ENCODE measurements around a stretch of chr14.

DNA sequence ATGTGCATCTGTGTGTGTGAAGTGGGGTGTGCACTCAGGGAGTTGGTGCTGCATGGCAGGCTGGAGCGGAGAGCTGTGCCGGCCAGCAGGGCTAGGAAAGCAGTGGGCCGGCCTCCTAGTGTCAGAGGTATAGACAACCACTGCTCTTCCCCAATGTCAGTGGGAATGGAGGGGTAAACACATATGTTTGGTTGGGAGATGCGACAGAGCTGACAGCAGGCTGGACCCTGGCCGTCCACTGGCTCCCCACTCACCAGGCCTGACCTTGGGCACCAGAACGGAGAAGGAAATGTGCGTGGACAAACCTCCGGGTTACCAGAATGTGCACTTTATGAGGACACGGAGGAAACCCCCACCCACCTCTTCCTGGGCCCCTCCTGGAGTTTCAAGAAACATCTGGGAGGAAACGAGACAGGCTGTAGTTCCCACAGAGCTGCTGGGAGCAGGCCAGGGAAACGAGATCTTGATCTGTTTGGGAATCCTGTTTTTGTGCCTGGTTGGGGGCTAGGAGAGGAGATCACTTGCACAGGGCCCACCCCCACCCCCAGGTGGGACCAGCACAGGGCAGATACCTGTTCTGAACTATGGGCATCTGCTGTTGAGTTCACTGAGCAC lies 60.5 kb downstream of the CLMN start:
- CAGE, long polyA plus RNA, result no peak
- RRBS, result no CpG with 5 or more reads among the region's 11 CpGs

- CAGE, long polyA plus RNA, result no peak
- RRBS, result no CpG with 5 or more reads among the region's 12 CpGs
Measured at GRCh38 chr14:95412169-95413077, 92.7 kb upstream of the CLMN start.

DNA sequence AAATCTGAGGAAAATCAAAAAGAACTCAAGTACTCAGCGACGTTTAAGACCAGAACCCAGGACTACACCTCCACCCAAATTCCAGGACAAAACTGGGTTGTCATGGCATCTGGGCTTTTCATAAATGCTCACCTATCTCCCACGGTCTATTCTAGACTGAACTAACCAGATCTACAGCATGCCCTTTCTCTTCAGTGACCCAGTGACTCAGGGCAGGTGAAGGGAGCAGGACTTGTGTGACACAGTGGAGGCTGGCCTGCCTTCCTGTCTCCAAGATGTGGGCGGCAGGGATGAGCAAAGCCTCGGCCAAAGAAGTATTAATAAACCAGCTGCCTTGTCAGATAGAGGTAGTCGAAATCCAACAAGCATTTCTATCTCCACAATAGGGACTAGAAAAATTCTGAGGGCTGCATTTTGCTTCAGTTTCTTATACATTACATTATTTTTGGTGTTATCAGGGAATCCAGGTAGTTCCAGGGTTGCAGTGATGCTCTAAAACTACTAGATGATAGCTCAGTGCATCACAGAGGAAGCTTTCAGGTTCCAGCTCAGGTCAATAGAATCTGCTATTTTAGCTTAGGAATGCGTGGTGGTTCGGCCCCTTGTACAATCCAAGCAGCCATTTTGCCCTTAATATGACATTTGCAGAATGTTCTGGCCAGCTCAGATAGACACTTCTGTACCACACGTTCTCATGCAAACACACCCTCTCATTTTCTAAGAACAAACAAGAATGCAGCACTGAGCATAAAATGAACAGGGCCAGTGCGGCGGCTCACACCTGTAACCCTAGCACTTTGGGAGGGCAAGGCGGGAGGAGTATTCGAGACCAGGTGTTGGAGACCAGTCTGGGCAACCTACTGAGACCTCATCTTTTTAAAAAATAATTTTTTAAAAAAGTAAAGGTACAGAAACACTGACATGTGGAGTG lies 4.1 kb upstream of the GLRX5 start:
- CAGE, long polyA plus RNA, result no peak
- RRBS, result no CpG with 5 or more reads among the region's 13 CpGs

GRCh38 chr14:96032096-96032380 lies 7.1 kb upstream of the C14orf132 start:
- CAGE, long polyA plus RNA, result no peak
- RRBS, result no CpG with 5 or more reads among the region's 1 CpG

- CAGE, long polyA plus RNA, result no peak
- RRBS, result no CpG with 5 or more reads among the region's 5 CpGs
Measured at GRCh38 chr14:96098095-96098412, 58.9 kb downstream of the C14orf132 start.

DNA sequence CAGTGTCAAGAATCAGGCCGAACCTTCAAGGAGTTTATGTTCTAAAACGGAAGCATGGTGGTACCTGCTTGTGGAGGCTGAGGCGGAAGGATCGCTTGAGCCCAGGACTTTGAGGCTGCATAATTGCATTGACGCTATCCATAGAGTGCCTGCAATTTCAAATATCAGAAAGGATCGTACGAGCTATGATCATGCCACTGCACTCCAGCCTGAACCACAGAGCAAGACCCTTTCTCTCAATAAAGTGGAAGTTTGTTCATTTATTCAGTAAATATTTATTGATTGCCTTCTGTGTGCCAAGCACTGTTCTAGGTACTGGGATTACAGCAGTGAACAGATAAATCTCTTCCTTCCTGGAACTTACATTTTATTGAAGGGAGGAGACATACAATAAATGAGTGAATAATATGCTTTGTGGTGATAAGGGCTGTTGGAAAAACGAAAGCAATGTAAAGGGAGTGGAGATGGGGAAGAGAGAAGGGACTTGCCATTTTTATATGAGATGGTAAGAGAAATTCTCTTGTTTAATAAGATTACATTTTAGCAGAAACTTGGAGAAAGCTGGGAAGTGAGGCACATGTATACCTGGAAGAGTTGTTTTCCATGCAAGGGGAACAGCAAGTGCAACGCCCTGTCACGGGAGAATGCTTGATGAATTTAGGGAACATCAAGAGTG lies 1.6 kb downstream of the GSKIP start:
- CAGE, long polyA plus RNA, result no peak
- RRBS, result no CpG with 5 or more reads among the region's 10 CpGs

DNA sequence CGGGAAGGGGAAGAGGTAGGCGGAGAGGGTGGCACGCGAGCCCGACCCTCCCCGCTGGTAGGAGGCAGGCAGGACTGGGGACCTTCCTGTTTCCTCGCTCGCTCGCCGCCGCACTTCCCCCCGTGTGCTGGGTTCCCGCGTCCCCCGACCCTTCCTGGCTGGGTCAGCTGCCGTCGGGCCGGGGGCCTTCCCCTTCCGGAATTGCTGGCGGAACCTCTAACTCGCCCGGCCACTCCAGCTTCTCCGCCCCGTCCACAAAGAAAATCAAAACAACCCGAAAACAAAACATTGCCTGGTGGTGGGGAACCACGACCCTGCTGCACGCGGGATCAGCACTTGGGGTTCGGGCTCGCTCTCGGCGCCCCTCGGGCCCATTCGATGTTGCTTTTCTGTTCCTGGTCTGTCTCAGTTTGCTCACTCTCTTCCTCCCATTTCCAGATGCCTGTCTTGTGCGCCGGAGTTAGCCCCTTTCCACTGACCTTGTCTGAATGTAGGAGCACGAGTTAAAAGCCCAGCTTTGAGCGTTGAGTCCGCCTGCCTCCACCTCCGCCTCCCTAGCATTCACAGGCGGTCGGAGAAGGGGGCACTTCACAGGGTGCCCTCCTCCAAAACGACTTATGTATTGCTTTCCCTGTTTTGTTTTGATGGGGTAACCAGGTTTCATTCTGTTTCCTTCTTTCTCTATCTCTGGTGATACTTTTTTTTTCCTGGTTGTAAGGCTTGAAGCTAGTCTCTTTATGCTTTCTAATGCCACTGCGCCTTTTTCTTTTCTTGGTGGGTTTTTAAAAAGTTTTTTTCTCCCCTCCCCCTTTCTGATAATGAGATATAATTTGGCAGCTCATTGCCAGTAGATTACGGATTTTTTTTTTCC lies 710 bp downstream of the PAPOLA start:
- CAGE, long polyA plus RNA, result no peak
- RRBS, result no CpG with 5 or more reads among the region's 45 CpGs

- CAGE, long polyA plus RNA, result no peak
- RRBS, result under 1% methylated on average over 12 of the region's 59 CpGs
Measured at GRCh38 chr14:96797578-96798323, 569 bp downstream of the VRK1 start.

GRCh38 chr14:96852755-96853178 lies 55.6 kb downstream of the VRK1 start:
- CAGE, long polyA plus RNA, result no peak
- RRBS, result no CpG with 5 or more reads among the region's 3 CpGs

DNA sequence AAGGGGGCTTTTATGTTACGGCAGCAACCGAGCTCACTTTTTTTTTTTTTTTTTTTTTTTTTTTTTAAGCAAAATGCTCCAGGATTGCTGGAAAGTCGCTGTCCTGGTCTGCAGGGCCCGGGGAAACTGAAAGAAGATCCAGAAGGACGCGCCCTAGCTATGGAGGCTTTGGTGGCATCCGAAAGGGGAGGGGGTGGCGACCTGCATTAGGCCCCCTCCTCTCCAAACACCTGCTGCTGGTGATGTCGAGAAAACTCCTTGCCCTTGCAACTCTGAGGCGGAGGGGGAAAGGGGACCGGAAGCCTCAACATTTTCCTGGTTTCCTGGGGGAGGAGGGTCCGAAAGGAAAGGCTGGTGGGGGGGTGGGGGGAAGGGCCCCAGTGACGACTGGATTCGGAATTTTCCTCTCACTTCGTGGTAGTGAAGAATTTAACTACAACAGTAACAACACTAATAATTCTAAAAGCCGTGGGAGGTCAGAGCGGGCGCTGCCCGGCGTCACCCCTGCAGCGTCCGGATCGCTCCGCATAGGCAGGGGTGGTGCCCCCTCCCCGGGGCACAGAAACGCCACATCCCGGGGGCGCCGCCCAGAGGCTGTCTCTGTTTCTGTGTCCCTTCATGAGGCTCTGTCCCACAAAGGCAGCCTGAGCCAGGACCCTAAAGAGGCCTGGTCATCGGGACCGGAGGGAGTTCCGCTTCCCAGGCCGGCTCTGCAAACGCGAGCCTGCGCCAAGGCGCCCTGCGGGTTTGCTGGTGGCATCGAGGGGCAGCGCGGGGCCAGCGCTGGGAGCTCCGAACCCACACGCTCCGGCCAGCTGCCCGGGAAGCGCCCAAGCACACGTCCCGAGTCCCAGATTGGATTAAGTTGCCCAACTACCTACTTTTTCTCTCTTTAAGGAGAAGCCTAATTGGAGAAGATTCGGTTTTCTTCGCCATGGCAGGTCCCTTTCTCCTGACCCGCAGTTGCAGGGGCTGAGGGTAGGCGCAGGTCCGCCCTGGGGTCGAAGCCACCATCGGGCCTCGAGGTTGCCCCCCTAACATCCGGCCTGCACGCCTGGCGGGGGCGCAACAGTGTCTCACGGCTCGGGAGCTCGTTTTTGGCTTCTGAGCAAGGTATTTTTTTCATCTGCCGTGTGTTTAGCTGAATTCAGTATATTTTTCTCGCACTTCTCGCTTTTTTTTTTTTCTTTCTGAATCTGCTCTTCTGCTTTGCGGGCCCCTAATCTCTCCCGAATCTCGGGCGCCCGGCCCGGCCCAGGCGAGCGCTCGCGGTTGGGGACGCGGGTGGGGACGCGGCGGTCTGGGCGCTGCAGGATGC lies 421.5 kb downstream of the VRK1 start:
- CAGE, long polyA plus RNA, result no peak
- RRBS, result 4% methylated on average over 17 of the region's 83 CpGs

DNA sequence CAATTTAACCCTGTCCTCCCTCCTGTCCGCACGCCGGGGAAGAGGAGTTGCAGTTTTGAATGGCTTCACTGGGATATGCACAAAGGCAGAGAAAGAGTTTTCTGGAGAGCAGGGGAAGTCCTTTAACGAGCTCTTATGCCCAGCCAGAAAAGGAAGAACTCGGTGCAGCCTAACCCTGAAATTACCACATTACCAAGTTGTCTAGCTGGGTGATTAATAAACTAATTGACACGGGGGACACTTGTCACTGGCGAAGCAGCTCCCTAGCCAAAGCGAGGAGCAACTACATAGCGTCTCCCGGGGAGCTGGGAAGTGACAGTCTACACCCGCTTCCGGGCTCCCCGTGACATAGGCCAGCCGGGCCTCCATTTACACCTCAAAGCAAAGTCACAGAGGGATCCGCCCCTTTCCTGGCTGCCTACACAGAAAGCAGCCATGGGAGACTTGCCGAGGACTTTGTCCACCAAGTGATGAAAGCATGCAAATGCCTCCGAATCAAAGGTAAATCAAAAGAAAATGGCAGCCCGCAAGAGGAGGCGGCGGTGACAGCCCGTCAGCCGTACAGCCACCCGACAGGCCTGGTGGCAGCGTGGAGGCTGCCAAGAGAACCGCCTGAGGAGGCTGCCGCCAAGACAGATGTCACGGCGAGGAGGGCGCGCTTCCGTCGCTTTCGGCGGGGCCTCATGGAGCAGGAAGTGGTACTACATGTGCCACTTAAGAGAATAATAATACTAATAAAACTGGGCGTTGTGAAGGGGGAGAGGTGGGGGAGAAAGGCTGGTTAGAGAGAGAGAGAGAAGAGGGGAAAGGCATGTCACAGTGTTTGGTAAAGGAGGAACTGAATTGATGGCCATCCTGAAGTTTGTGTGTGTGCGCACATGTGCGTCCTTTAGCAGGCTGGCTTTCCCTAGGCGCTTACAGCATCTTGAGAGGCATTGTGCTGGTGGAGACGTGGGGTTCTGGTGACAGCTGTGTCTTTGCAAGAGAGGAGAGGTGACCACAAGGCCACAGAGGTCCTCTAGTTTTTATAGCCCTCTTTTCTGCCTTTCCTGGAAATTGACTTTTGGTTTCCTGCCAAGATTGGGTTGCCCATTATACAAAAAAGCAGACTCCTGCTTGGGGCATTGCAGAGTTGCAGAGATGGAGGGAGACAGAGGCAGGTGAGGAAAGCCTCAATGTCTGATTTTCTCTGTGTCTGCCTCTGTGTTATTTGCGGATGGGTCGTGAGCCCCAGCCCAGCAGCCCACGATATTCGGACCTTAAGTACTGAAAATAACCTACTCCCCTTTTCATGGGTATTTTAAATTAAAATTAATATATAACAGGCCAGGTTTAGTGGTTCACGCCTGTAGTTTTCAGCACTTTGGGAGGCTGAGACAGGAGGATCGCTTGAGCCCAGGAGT lies 661.7 kb downstream of the VRK1 start:
- CAGE, long polyA plus RNA, result no peak
- RRBS, result 28% methylated on average over 2 of the region's 45 CpGs

GRCh38 chr14:97706968-97707203 lies 909.7 kb downstream of the VRK1 start:
- CAGE, long polyA plus RNA, result no peak
- RRBS, result no CpG with 5 or more reads among the region's 1 CpG

DNA sequence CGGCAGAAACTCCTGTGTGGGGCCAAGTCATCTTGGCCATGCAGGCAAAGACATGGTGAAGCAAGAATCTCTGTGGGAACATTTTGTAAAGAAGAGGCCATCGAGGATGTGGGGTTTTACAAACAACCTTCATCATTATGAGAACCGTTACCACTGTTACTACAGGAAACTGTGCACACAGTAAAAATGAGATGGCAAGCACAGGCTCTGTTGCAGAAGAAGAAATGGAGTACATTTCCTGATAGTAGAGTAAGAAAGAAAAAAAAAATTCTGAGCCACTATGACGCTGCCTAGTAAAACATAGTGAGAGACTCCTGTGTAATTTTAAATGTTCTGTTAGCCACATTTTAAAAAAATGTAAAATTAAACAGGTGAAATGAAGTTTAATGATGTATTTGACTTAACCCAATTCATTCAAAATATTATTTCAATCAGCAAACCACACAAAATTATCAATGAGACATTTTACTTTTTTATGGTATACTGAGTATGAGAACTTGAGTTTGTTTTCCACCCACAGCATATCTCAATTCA lies 1197.2 kb downstream of the VRK1 start:
- CAGE, long polyA plus RNA, result no peak
- RRBS, result no CpG with 5 or more reads among the region's 4 CpGs

DNA sequence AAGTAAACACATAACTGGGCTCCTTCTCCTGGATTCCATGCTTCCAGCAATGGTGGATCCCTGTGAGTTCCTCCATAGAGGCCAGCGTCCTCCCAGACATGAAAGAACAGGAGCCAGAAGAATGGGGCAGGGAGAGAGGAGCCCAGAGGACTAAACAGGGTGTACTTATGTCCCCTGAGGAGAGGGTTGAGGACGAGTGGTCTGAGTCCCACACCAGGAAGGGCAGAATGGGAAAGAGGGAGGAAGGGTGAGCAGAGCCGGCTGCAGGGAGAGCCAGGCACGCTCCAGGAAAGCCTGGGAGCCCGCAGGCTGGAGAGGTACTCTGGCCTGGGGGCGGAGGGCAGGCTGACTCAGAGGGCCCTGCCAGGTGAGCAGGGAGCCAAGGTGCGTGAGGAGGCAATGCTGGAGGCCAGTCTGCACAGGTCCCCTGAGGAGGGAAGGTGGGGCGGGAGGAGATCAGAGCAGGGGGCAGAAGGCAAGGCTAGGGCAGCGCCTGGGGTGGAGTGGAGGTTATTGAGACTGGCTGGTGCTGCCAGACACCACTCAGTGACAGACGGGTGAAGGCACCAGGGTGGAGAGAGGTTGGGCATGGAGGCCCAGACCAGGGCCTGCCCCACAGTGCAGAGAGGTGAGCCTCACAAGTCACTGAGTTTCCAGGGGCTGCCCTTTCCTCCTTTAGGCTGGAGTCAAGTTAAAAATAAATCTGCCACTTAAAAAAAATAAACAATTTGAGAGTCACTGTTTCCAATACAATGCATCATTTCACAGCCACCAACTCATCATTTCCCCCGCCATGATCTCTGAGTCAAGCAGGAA lies 385.0 kb downstream of the BCL11B start:
- CAGE, long polyA plus RNA, result no peak
- RRBS, result no CpG with 5 or more reads among the region's 11 CpGs

DNA sequence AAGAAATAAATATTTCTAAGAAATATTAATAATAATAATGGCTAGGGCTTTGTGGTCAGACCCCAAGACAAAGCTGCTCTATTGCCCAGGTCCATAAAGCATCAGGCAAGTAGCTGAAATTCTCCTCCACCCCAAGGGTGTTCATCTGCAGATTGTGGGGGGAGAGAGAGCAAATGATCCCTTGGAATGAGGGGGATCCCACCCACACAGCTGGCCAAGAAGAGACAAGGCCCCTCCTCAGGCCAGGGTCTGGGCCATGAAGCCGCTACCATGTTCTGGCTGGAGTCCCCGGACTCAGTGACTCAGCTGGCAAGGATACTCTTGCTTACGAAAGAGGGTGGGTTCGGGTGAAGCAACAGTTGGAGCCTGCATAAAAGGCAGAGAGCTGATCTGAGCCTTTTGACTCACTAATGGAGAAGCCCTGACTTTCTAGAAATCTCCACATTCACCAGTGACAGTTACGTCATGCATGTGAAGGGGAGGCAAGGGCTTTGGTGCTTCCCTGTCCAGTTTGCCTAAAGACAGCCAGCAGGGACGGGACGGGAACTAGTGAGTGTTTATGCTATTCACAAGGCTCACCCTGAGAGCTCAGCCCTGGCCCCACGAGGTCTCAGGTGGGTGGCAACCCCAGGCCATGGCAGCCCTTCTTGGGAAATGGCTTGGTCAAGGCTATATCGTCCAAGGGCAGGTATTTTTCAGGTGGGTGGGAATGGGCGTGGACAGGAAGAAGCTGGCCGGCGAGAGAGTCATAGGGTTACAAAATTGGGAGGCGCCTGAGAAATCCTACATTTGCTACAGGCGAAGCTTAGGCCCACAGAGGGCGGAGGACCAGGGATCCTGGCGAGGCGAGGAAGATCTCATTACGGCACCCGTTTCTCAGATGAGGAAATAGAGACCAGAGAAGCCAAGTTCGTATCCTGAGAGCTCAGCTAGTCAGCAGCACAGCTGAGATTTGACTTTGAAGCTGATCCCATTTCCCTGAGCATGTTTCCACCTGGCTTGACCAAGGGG lies 314.7 kb downstream of the BCL11B start:
- CAGE, long polyA plus RNA, result no peak
- RRBS, result no CpG with 5 or more reads among the region's 20 CpGs

GRCh38 chr14:99035744-99036427 lies 236.1 kb downstream of the BCL11B start:
- CAGE, long polyA plus RNA, result no peak
- RRBS, result under 1% methylated on average over 6 of the region's 26 CpGs

DNA sequence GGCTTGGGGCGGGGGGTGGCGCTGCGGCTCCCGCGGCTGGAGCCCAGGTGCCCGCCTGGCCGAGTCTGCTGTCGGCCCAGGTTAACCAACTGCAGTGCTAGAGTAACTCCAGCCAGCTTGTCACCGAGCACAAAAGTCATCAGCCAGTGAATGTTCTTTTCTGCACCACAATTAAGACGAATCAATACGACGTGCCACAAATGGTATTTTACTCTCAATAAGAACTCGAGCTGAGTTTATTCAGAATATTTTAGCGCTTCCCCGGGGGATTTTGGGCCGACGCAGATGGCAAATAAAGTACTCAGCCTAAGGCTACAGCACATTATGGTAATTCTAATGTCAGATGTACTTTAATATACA lies 83.2 kb downstream of the BCL11B start:
- CAGE, long polyA plus RNA, result no peak
- RRBS, result no CpG with 5 or more reads among the region's 17 CpGs

GRCh38 chr14:99236654-99237574 lies 35.1 kb downstream of the BCL11B start:
- CAGE, long polyA plus RNA, result no peak
- RRBS, result no CpG with 5 or more reads among the region's 9 CpGs

DNA sequence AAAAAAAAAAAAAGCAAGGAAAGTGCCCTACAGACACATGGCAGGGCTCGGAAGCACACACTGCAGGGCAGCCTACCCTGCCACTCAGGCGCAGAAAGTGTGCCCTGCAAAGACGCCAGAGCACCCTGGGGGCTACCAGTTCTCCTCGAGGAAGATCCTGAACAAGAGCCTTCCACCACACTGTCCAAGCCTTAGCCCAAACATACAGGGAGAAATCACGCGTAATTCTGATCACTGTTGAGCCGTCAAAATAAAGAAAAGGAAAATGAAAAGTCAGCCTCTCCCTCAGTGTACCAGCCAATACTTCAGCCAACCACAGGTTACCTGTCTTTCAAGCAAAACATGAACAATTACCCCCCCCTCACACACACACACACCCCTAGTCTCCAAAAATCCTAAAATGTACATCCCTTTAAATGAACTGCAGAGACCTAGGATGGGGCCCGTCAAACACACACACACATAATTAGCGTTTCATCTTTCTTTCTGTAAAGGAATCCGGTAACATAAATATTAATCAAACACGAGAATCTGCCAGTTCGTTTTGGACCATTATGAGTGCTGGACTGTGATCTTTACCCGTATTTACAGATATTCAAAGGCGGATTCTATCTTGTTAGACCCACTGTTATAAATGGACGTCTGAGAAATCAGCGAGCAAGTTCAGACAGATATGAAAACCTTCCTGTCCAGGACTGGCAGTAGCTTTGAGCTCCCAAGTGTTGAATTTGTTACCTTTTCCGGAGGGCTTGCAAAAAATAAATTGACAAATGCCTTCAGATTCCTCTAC lies 27.9 kb downstream of the BCL11B start:
- CAGE, long polyA plus RNA, result no peak
- RRBS, result no CpG with 5 or more reads among the region's 17 CpGs

DNA sequence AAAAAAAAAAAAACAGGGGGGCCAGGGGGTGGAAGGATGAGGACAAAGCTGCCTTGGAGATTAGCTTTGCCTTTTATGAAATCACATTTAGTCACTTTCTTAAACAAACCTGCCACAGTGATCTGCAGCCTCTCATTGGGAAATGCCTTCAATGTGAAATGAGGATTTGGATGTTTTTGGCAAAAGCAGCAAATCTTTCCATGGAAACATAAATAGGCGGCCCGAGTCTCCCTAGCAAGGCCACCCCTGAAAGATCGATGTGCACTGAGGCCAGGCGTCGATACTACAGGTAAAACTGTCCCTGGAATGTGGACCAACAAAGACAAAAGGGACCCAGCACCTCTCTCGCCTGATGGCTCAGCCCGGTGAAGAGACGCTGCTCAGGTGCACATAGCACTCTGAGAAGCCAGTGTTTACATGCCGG lies 16.6 kb downstream of the BCL11B start:
- CAGE, long polyA plus RNA, result no peak
- RRBS, result no CpG with 5 or more reads among the region's 9 CpGs

Measured in BJ (cell line).